ENCODE measurements around a stretch of chr3.

DNA sequence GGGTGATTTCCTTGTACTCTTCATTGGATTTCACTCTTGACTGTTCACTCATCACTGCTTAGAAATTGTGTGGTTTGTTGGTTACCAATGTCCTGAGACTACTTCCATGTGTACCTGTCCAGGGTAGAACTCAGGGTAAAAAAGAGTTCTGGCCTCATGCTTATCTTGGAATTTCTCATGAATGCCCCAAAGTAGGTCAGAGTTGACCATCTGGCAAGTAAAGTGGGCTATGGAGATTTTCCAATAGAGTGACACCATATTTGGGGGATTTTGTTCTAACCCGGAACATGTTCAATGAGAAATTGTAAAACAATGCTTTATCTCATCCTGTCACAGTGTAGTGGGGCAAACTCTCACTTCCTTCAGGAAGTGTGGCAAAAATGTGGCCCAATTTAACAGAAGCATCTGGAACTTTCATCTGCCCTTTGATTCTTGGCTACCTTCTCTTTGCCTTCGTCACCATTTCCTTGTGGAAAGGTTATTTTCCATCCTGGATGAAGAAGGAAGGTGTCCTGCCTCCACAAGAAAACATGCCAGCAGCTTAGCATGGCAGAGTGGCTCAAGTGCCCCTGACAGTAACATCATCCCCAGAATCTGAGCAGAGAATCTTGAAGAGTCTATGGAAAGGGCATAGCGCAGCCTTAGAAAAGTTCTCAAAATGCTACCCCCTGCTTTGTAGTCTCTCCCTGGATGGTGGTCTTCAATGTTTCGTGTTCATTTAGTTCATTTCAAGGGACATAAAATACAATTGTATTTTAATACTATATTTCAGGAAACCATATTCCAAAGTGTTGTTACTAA, 70.8 kb downstream of the ADAMTS9 start:
- PRO-cap = no peak

GRCh38 chr3:65595159-65596047, 443.3 kb downstream of the MAGI1 start:
- PRO-cap = no peak

GRCh38 chr3:65714037-65714601, 324.6 kb downstream of the MAGI1 start:
- PRO-cap = no peak

- PRO-cap = no peak
Observed at GRCh38 chr3:65803849-65804485, 234.8 kb downstream of the MAGI1 start.

DNA sequence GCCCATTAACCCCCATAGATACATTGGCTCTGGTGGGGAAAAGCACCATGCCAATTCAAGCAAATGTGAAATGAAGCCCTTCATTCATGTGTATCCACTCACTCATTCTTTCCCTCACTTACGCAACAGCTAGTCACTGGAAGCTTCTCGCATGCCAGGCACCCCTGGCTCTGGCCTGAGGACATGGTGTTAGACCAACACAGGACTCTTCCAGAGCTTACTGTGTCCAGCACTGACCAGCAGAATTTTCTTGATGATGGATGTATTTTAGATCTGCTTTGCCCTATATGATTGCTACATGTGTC, 183.0 kb downstream of the MAGI1 start:
- PRO-cap = no peak

GRCh38 chr3:65856538-65857459, 181.9 kb downstream of the MAGI1 start:
- PRO-cap = no peak

GRCh38 chr3:65880727-65881363, 157.9 kb downstream of the MAGI1 start:
- PRO-cap = no peak

GRCh38 chr3:65883518-65884165, 155.1 kb downstream of the MAGI1 start:
- PRO-cap = no peak

DNA sequence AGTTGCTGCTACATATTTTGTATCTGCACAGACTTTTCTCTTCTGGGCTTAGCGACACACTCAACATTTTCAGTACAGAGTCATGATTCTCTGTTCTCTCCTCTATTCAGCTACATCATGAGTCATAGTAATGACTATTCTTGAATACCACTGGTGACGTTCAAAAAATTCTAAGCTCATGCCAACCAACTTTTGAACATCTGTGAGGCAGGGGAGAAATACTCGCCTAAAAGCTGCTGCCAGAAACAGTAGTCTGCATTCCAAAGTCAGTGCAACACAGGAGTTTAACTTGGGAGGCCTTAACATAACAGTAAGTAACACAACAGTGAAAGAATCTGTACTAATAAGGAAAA, 149.4 kb downstream of the MAGI1 start:
- PRO-cap = no peak

GRCh38 chr3:65919548-65920365, 119.0 kb downstream of the MAGI1 start:
- PRO-cap = no peak

GRCh38 chr3:66055360-66055794, 16.7 kb upstream of the MAGI1 start:
- PRO-cap = no peak

DNA sequence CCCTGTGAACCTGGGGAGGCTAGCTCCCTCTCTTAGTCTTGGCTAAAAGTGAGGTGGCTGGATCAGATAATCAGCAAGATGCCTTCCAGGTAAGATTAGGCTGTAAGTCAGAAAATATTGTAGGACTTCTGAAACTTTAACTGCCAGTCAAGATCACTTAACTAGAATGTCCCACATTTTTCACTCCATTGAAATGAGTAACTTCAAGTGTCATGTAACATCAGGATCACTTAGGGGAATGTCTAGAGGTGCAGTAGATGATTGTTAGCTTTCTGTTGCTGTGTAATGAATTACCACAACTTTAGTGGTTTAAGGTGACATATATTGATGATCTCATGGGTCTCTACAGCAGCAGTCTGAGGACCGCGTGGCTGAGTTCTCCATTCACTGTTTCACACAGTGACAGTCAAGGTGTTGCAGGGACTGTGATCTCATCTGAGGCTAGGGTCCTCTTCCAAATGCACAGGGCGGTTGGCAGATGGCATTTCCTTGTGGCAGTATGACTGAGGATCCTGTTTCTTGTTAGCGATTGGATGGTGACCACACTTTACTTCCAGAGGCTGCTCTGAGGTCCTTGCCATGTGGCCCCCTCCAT, 82.7 kb downstream of the SLC25A26 start:
- PRO-cap = no peak

GRCh38 chr3:66411372-66411810, 89.4 kb downstream of the LRIG1 start:
- PRO-cap = no peak

DNA sequence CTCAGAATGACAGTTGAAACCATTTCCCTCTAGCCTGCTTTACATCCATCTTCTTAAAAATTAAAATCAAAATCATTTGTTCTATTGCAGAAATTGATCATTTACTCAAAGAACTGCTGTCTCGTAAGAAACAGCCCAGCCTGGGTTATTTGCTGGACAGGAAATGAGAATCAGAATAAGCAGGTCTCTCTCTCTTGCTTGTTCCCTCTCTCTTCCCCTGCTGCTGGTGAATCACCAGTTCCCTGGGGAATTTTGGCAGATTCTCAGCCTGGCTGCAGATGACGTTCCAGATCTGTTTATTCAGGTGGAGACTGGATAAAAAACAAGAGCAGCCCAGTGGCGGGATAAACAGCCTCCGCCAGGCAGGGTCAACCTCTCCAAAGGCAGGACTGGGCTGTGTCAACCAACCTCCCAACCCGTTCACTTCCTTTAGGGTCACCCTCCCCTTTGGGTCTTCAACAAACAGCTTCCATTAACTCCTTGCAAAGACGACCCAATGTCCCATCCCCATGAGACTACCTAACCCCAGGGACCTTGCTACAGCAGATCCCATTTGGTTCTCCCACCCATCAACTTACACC, 72.1 kb downstream of the LRIG1 start:
- PRO-cap = no peak

DNA sequence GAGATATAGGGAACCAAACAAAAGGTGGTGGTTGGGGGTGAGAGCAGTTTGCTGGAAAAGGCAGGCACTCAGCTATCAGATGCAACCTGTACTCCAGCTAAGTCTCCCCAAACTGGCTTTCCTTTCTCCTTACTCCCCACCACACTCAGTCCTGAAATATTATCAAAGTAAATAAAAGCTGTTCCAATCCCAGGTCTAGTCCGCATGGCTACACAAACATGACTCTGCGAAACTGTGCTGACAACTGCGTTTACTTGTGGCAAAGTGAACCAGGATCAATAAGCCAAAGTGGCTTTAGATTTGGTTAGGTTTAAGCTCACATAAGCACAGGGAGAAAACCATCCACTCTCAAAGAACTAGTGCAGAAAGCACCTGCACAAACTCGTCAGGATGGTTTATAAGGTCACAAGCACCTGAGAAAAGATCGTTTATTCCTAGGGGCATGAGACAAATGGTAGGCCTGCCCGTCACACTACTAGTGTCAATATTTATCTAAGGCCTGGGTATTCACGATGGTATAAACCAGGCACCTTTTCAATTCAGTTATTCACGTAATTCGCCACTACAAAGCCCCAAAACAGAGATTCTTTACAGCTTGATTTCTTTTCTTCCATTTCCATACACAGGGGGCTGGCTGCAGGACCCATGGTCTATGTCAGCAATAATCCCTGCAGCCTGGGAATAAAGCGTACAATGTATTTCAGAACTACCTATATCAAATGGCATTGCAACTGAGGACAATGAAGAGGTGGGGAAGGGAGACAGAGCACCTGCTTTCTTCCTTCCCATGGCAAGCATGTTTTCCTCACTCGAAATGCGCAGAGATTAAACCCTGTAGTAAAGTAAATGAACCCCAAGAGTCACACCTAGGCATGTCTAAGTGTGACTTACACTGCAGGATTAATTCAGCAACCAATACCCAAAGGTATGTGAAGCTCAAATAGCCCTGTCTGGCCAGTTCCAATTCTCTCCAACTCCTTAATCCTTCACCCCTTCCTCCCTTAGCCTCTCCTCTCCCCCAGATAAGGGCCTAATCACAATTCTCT, 25.1 kb downstream of the LRIG1 start:
- PRO-cap = no peak

- PRO-cap = no peak
Observed at GRCh38 chr3:66479018-66479535, 21.7 kb downstream of the LRIG1 start.

- PRO-cap = no peak
Observed at GRCh38 chr3:66495100-66496221, 5.4 kb downstream of the LRIG1 start.

- PRO-cap = no peak
Observed at GRCh38 chr3:66972225-66972532, 25.9 kb upstream of the KBTBD8 start.

DNA sequence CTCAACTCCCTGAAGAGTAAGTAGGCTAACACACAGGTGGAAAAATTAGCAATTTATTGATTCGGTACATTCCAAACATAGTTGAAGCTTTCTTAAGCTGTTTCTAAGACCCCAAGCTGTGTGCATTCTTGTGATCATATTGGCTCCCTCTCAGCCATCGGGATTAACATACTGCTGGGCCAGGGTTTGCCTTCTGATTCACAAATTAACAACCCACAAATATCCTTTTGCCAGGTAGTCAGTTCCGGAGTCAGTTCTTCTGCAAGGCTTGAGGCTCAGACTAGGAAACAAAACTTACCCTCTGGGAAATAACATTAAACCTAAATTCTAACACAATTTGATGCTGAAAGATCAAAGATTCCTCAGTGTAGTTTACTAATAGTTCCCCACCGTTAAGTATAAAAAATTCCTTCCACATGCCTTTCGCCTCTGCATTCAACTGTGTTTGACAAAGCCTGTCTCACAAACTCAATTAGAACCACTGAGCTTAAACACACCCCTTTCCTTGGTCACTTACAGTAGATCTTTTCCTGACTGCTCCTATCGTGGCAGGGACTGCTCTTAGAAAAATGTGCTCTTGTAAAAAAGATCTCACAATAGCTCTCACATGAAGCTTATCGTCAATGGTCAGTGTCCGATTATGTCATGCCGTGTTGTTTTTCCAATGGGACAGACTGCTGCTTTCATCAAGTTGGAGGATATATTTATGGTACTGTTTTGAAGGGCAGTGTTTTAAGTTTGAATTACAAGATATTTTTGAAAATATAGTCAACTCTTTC, 9.0 kb upstream of the KBTBD8 start:
- PRO-cap = no peak

DNA sequence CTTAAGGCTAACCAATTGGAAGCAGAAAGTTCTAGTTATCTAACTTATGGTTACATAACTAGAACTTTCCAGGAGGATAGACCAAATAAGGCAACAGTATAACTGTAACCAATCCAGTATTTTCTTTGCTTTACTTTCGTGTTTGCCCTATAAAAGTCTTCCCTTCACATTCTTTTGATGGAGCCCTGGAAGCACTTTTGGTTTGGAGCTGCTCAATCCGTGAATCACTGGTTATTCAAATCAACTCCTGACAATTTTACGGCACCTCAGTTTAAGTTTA, 164.6 kb downstream of the SUCLG2 start:
- PRO-cap = no peak

Measured in penis (tissue), 1 donor.